Brain (tissue), 1 donor: ENCODE data around the gene LARGE1.

DNA sequence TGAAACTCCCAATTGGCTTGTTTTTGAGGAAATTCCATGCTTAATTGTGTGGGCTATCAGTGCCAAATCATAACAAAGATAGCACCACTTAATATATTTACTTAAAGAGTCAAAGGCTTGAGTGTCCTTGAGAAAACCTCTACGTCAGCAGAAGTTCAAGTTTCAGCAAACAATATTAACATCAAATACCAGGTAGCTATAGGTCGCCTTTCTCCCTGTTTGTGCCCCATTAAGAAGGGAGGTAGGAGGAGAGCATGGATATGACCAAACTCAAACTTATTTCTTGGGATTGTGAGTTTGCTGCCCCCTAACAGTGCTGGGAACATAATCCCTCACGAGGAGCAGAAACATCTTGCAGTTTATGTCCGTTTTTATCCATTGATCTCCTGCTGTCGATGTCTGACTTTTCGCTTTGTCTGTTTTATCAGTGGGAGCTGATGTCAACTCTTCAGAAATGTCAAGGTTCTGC is 105.7 kb upstream of the SYN3 start:
- RRBS, result no CpG with 5 or more reads among the region's 6 CpGs

DNA sequence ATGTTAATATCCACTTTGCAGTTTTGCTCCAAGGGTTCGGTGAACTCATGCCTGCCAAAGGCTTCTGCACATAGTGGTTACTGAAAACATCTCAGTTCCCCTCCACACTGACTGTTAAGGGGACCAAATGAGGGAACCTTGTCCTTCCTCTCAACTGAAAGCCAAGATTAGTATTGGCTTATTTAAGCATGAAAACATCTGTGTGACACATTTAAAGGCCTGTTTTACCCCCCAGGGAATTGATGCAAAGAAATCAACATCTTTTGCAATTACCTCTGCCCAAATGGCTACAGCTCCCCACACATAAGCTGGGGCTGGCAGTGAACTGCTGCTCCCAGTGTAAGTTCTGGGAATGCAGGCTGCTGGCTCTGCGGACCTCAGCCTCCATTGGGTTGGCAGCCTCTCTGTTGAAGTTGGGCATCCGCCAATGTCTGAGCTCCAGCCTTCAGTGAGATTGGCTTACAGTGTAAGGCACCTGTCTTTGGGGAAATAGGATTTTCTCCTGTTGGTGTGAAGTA is 213.3 kb upstream of the SYN3 start:
- RRBS, result no CpG with 5 or more reads among the region's 3 CpGs

- RRBS, result no CpG with 5 or more reads among the region's 2 CpGs
Observed at GRCh38 chr22:33272052-33272611, 214.0 kb upstream of the SYN3 start.

- RRBS, result no CpG with 5 or more reads among the region's 8 CpGs
Observed at GRCh38 chr22:33335641-33336313, 277.6 kb upstream of the SYN3 start.

- RRBS, result no CpG with 5 or more reads among the region's 3 CpGs
Observed at GRCh38 chr22:33563781-33564190, 356.5 kb downstream of the LARGE1 start.

GRCh38 chr22:33704759-33705236 is 215.5 kb downstream of the LARGE1 start:
- RRBS, result 100% methylated on average over 1 of the region's 7 CpGs

GRCh38 chr22:33743269-33744178 is 176.8 kb downstream of the LARGE1 start:
- RRBS, result no CpG with 5 or more reads among the region's 11 CpGs

DNA sequence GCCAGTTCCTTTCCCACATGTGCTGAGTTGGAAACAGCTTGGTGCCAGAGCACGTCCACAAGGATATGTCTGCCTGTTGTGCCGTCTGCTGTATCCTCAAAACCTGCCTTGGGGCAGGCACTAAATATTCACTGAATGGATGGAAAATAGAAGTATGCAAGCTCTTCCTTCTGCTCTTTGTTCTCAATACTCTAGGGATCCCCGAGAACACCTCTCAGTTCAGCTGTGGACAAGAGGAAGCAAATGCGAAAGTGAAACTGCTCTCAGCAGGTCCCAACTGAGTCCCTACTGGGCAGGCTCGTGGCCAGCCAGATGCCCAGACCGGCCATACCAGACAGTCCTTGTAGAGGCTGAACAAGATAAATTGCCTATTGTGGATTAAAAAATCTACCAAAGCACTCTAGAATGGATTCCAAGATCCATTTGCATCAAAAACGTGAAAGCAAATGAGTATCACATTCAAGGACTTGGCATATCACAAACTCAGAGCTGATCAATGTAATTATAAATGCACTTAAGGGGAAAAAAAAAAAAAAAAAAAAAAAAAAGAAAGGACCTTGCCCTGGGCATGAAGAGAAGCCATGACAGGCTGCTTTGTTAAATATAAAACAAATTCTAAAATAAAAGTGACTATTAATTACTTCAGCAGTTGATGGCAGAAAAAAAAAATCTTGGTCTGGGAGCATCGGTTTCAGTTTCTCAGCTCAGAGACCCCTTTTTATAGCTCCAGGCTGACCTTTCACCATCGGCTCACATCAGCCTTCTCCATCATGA is 66.4 kb downstream of the LARGE1 start:
- RRBS, result no CpG with 5 or more reads among the region's 9 CpGs

- RRBS, result no CpG with 5 or more reads among the region's 3 CpGs
Observed at GRCh38 chr22:33869865-33870276, 50.4 kb downstream of the LARGE1 start.

GRCh38 chr22:33919902-33920959 is at the start of gene LARGE1:
TSS of gene LARGE1 (minus strand) at chr22:33920476.
- RRBS, result 1% methylated on average over 107 of the region's 157 CpGs

DNA sequence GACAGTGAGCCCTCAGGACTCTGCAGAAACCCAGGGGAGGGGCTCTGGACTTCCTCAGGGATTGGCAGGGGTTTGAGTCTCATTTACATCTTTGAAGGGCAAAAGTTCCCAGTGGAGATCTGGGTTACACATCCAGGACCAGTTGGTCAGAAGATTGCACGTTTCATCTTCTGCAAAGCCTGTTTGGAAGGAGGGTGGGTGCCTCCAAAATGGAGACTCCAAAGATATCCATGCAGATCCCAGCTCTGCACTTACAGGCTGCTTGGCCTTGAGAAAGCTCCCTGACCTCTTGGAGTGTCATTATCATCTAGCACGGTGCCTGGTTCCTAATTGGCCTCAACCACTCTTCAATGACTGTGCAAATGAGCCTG is 134.0 kb upstream of the ISX start:
- RRBS, result no CpG with 5 or more reads among the region's 2 CpGs

DNA sequence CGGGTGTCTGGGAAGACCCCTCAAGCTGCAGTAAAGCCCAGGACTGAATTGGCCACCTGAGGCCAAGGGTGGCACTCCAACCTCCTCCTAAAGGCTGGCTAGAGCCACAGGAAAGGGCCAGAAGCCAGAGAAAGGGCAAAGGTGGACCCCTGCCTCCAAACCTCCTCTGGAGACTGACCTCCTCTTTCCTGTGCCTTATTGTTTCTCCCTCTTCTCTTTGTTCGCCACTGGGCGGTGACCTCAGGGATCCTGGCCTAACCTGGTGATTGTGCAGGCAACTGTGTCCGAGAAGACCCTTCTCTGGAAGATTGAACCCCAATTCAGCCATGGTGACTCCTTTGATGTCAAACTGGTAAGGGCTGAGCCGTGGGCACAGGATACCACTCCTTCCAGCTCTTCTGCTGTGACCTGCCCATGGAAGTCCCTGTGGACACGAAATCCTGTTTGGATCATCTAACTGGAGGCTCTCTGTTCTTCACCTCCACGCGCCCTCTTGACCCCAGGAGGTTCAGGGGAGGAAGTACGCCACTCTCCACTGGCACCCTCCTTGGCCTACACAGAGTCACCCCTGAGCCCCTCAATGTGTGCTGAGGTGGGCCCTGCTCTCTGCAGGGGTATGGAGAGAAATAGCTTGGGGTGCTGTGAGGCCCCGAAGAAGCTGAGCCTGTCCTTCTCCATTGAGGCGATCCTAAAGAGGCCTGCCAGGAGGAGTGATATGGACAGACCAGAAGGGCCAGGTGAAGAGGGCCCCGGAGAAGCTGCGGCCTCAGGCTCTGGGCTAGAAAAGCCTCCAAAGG is 748 bp downstream of the ISX start:
- RRBS, result no CpG with 5 or more reads among the region's 13 CpGs

DNA sequence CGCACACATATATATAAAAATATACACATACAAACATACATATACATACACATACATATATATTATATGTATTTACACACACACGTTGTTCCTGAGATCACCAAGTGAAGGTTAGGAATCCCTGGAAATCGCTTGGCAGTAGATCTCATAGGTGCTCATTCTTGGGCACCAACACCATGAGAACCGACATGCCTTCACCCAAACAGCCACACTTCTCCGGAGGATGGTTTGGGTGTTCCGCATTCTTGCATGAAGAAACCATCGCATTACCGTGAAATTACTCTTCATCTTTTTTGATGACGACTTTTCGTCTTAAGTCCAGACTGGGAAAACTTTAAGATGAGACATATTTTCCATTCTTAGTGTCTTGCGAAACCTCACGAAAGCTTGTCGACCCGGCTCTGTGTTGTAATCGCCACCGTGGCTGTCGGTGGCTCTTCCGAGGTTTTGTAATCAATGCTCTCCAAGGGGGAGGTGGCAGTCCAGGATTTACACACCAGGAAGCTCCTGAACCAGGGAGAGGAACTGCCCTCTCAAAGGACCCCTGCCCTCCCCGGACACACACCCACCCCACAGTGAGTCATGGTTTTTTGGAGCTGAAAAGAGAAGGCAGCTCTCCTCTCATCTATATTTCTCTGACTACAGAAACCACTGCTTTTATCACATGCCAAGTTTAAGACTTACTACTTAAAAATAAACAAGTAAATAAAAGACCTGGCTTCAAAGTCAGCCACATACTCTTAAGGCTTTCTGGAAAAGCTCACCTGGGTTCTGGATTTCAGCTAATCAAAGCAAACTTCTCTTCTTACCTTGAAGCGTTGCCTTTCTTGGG is 1.8 kb downstream of the TOM1 start:
- RRBS, result no CpG with 5 or more reads among the region's 20 CpGs

GRCh38 chr22:35338228-35338570 is 38.5 kb downstream of the TOM1 start:
- RRBS, result no CpG with 5 or more reads among the region's 2 CpGs

DNA sequence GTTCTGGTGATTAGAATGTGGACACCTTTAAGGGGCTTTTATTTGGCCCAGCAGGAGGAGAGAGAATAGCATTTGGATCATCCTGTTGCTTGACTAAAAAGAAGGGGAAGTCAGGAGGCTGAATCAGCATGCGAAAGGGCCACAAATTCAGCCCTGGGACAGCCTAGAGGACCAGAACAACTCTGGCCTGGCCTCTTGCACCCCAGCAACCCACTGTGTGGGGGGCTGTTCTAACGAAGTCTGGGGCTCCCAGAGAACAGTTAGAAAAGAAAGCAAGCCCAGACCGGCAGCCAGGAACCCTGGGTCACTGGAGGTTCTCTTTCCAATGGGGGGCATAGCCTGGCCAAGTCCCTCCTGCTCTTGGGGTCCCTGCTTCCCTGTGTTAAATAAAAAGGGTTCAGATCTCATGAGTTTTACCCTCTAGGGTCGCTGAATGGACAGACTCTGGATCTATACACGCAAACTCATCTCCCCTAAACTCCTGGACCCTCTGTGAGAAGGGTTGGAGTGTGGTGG is 3.0 kb upstream of the HMOX1 start:
- RRBS, result no CpG with 5 or more reads among the region's 5 CpGs

DNA sequence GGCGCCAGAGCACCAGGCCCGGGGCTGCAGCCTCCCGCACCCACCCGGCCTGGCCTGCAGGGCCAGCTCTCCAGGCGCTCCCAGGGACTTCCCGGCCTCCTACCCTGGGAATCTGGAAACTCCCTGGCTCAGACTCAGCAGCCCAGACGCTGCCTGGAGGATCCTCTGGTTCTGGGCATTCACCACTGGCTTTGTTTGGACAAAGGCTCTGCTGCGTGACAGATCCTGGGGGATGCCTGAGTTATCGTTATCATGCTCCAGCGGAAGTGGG is 31.0 kb downstream of the MCM5 start:
- RRBS, result 4% methylated on average over 3 of the region's 10 CpGs

DNA sequence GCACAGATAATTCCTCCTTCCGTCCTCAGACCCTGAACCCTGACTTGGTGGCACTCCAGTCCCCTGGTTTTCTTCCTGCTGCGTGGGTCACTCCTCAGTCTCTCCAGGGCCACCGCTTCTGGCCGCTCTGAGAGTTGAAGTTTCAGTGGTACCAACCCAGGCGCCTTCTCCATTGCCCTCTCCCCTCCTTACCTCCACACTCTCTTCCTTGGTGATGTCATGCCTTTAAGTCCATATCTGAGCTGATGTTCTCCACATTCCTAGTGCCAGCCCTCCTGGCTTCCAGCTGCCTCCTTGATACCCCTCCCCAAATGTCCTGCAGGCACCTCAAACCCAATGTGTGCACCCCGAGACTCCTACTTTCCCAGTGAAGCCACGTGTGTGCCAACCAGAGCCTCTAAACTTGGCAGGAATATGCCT is 54.4 kb upstream of the RASD2 start:
- RRBS, result no CpG with 5 or more reads among the region's 7 CpGs

GRCh38 chr22:35541026-35541652 is 508 bp downstream of the RASD2 start:
- RRBS, result 9% methylated on average over 24 of the region's 43 CpGs

DNA sequence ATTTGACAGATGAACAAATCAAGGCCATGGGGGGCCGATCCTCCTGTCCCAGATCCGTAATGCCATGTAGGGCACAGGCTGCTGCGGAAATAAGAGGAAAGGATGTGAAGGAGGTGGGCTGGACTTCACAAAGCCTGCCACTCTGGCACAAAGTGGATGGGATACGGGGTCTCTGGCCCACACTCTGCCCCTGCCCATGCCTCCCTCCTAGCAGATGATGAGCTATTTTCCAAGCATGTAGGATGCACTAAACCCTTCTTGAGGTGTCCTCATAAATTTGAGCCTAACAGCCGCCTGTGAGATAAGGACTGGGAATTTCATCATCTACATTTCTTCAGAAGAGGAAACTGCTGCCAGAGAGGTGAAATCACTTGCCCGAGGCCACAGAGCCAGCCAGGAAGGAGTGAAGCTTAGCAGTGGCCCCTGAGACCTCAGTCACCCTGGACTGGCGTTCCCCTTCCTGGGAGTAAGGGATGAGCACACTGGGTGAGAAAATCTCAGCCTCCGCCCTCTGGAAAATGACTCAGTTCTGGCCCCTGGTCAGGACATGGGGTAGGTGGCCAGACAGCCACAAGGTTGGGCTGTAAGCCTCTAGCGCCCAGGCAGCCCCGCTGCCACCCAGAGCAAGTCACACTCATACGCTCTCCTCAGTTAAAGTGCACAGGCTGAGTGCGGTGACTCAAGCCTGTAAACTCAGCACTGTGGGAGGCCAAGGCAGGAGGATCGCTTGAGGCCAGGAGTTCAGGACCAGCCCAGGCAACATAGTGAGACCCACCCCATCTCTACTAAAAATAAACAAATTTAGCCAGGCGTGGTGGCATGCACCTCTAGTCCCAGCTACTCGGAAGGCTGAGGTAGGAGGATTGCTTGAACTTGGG is 27.9 kb downstream of the MB start:
- RRBS, result no CpG with 5 or more reads among the region's 15 CpGs

DNA sequence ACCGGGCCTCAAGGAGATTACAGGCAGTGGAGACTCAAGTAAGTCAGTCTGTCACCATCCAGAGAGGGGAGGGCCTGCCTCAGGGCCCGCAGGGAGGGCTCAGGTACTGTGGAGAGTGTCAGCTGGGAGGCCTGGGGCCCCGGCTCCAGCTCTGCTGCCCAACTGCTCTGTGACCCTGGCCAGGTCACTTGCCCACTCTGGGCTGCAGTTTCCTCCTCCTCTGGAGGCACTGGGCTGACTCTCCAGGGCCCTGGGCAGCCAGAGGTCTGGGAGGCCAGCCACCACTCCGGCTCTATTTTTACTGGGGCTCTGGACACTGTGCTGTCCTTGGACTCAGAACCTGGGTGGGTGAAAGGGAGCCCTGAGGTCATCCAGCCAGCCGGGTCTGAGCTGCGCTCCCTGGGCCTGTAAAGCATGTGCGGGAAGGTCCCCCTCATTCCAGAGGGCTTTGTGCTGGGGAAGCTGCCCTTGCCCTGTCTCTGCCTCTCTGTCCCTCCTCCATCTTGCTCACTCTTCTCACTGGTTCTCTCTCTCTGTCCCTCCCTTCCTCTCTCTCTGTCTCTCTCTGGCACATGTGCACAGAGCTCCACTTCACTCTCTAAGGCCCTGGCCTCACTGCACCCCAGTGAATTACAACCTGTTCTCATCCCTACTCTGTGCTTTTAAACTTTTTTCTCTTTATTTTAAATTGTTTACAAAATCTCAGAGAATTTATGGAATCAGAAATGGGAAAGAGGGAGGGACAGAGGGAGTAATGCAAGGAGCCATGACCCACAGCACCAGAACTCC is 24.7 kb downstream of the MB start:
- RRBS, result 61% methylated on average over 3 of the region's 7 CpGs